Umbilical cord (tissue), 2 donors: ENCODE results near the gene RNF138.

GRCh38 chr18:32049849-32050108 is 31.2 kb downstream of the RNF125 start:
- RAMPAGE, long total RNA, result no peak

DNA sequence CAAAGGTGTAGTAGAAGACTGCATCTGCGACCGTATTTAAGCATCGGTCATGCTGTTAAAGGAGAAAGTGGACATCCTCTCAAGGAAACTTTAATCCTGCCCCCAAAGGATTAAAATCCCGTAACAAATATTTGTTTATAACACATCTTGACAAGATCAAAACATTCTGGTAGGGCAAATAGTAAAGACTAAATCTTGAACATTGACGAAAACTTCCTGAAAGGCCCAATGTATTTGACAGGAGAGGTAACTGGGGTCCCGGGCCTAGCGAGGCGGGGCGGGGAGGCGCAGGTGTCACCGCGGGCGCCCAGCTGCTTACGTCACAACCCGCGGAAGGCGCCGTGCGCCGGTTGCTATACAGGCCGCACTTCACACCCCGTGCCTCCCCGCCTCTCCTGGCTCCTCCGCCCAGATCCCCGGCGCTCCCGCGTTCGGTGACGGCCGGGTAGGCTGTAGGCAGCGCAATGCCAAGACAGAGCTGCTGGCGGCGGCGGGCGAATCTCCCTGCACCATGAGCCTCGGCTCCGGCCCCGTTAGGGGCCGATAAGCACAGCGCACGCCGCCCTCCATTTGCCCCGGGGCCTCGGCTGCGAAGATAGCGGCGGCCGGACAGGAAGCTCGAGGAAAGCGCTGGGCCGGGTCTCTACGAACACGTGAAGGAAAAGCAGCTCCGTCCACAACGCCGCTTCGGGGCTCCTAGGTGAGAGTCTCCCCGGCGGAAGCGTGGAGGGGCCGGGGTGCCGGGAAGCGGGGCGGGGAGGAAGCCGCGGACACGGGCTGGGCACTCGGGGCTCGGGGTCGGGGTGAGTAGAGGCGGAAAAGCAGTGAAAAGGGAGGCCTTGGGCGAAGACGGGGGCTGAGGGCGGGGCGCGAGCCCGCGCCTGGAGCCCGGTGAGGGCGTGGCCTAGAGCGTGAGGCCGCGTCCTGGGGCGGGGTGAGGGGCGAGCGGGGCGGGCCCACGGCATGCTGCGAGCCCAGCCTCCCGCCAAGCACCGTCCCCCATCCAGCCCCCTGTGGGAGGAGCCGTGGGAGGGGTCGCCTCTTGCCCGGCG is at the start of gene RNF138:
Gene RNF138, plus strand, starts transcription at position 339 of the 1,052 bp plus-strand sequence.
- RAMPAGE, long total RNA, result start-site peak on the plus strand centred at position 433 of the sequence, 207 bp wide, 15 and 30 reads in 2 replicates

GRCh38 chr18:32096840-32097266 is 5.2 kb downstream of the RNF138 start:
- RAMPAGE, long total RNA, result no peak

DNA sequence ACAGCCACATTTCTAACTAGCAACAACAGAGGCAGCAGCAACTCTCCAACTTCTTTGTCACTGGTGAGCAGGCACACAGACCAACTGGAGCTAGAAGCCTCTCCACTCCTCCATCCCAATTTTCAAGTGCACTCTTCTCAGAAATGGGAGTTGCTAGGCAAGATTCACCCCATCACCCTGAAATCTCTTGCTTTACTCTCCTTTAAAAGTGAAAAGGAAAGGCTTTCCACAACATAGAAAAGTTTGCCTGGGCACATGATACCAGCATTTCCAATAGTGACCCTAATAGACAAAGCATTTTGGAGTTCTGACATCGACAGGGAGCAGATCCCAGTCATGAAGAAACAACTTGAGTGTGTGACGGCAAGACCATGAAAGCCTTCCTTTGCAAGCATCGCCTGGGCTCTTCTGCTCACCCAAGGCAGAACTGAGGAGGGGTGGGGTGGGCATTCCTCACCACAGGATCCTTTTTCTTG is 4.0 kb downstream of the KLHL14 start:
- RAMPAGE, long total RNA, result no peak

GRCh38 chr18:32769263-32769888 is 3.4 kb downstream of the KLHL14 start:
- RAMPAGE, long total RNA, result no peak

- RAMPAGE, long total RNA, result no peak
These were observed 2.6 kb downstream of the KLHL14 start for GRCh38 chr18:32769889-32771043.

- RAMPAGE, long total RNA, result no peak
These were observed 192.2 kb downstream of the CCDC178 start for GRCh38 chr18:33248402-33248654.

DNA sequence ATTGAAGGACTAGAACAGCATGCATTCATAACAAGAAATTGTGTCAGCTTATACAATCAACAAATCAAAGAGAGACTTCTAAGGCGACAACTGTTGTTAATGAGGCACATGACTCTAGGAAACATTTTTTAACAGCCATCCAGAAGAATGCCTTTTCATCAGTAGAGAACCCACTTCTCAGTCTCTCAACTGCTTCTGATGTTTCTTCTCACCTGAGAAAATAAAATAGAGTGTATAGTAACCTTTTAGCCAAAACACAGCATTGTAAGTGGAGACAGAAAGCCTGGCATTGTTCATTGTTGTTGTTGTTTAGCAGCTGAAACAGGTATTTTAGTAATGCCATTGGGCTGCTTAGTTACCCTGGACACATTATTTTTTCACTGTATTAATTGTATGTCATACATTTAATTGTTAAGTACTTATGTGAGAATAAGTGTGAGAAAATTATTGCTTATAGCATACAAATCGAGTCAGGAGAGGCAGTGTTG is 45.0 kb upstream of the NOL4 start:
- RAMPAGE, long total RNA, result no peak

DNA sequence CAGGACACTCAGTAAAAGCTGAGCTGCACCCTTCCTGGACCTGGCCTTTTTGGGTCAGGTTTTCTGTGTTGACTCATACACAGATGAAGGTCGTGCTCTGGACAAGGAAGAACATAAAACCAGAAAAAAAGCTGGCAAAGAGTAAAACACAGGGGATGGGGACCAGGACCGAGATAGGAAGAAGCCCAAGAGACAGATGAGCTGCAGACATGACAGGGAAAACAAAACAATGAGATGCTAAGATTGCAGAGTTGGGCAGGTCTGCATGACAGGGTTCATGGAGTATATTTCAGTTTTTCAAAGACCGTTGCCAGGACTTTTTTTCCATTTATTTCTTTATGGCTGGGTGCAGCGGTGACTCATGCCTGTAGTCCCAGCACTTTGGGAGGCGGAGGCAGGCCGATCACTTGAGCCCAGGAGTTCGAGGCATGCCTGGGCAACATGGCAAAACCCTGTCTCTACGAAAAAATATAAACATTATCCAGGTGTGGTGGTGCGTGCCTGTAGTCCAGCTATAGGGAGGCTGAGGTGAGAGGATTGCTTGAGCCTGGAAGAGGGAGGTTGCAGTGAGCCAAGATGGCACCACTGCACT is 41.4 kb downstream of the INO80C start:
- RAMPAGE, long total RNA, result no peak

- RAMPAGE, long total RNA, result no peak
These were observed 27.4 kb downstream of the INO80C start for GRCh38 chr18:35470489-35470700.

DNA sequence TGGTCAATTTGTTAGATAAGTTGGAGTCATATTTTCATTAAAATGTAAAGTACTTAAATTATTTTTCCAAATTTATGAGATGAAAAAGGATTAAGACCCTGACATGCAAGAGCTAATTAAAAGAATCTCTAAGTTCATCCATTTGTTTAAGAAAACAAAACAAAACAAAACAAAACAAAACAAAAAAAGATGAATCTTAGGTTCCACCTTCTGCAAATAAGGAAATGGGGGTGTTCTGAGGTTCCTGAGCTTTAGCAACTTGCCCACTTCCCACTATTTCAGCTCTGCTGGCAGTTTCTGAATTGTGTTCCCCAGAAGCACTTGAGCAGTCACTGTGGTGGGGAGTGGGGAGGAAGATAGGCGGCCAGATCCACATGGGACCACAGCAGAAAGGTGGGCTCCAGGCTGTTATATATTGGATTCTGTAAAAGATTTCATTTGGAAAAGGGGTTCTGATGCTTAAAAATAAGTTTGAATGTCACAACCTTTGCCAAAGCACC is 20.3 kb downstream of the INO80C start:
- RAMPAGE, long total RNA, result no peak

- RAMPAGE, long total RNA, result no peak
These were observed 17.4 kb downstream of the INO80C start for GRCh38 chr18:35480034-35481020.

DNA sequence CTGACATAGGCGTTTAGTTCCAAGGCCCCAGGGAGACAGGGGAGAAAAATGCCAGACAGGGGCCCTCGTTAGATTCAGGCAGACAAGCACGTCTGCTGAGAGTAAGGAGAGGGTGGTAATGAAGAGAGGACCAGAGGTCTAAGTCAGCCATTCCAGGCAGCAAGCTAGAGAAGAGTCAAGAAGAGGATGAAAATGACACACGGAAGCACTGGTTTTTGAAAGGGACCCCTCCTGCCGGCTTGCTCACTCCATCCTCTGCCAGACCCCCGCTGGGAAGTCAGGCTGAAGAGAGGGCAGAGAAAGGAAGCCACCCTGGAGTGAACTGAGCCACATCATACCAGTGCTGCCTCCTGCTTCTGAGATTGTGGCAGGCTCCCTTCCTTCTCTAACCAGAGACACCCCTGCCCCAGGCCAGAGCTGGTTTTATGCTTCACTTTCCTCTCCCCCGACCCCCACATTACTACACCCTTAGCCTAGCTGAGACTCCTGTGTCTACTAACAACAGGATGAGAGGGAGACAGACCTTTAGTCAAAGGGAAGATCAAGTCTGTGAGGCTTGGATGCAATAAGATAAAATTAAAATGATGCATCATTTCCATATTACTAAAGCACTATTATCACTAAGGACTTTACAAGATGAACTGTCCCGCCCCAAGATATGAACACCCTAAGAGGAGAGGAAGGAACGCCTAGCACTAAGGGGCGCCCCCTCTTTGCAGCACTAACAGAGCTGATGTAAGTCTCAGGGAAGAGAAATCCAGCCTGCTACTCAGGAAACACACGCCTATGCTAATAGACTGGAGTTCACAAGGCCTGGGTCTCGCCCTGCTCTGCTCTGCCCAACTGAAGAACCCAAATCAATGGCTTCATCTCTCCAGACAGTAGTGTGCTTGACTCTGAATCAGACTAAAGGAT is 6.3 kb downstream of the INO80C start:
- RAMPAGE, long total RNA, result no peak

DNA sequence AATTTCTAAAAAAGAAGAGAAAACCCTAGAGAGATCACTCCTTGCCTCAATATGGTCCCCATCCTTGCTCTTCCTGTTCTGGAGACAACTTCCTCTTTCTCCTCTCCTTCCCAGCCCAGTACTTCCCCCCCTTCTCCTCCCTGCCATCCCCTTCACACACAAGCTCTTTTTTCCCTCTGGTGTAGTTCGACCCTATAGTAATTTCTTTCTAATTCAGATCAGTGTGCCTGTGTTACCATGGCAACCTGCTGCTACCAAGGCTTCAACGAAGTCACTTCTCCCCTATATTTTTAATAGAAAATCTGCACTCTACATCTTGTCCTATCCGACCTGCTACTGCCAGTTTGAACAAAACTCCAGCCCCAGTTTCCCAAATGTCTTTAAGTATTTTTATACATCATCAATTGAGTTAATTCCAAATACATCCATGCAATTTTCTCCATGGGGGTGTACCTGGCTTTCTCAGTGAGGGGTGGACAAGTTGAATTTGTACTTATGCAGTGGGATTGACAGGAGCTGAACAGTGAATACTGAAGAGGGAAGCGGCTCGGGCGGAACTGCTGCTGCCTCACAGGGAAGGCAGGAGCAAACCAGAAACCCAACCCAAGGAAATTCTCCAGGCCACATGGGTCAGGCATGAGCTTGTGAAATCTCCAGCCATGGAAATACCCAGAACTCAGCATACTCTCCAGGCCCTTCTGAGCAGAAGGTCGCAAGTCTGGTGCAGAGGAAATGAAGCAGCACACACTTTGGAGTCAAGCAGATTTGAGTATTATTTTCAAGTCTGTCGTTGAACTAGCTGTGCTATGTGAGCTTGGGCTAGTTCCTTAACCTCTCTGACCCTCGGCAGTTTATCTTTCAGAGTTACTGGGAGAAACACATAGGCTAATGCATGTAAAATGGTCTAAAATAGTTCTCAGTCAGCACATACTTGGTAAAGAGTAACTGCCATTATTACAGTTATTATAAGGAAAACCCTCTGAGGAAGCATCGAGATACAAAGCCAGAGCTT is 26.4 kb upstream of the INO80C start:
- RAMPAGE, long total RNA, result no peak

- RAMPAGE, long total RNA, result no peak
These were observed 652 bp upstream of the GALNT1 start for GRCh38 chr18:35580517-35581658.

- RAMPAGE, long total RNA, result no peak
These were observed 12.7 kb downstream of the GALNT1 start for GRCh38 chr18:35593922-35594913.

GRCh38 chr18:35683294-35683752 is 101.8 kb downstream of the GALNT1 start:
- RAMPAGE, long total RNA, result no peak

- RAMPAGE, long total RNA, result no peak
These were observed 942 bp downstream of the SLC39A6 start for GRCh38 chr18:36127985-36128810.

DNA sequence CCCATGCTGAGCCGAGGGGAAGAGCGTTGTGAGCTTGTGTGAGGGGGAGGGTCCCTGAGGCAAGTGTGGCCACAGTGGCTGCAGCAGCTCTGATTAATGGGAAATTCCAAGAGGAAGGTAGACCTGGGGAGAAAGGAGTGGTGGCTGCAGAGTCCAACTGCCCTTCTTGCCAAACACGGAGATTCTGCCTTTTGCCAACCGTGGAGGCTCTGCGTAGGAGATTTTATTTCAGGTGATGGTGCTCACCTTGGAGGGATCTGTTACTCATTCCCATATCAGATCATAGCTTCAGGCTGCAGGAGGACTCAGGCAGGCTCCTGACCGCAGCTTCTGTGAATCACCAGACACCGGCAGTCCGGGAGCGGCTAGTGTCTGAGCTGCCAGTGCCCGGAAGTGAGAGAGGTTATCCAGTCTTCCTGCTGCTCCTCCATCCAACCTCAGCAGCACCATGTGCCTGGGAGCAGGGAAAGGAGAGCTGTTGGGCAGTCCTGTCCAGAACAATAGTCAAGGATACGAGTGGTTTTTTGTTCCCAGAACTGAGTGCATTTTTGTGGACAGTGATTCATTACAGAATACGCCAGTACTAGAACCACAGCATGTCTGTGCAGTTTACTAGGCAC is 11.8 kb downstream of the FHOD3 start:
- RAMPAGE, long total RNA, result no peak

DNA sequence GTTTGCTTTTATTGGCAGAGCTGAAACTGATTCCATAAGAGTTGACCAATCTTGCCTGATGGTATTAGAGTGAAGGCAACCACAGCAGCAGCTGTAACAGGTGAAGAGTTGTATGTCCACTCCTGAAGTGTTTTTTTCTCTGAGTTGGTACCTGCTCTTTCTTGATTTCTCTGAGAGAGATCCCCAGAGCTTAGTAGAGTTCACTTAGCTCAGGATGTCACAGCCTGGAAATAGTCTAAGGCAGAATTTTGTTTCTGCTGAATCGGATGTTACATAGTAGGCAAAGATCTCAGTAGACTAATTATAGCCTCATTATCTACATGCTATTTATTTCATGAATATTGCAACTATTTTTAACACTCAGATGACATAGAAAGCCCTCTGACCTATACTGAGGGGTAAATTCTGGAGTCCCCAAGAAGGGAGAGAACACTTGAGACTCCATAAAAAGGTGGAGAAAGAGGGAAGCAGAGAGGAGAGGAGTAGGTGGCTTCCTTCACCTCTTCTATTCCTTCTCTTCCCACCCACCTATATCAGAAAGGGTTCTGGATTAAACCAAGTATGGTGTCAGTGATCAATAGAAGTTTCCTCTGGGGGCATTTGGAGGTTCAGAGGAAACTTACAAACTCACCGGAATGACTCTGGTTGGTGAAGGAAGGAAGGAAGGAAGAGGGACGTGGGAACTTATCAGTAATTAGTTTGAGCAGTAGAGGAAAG is 160.2 kb downstream of the FHOD3 start:
- RAMPAGE, long total RNA, result no peak